ENCODE measurements around a stretch of chr12.

GRCh38 chr12:131921775-131922321, 7.2 kb upstream of the PUS1 start:
- RRBS = 79% methylated on average over 7 of the region's 18 CpGs

DNA sequence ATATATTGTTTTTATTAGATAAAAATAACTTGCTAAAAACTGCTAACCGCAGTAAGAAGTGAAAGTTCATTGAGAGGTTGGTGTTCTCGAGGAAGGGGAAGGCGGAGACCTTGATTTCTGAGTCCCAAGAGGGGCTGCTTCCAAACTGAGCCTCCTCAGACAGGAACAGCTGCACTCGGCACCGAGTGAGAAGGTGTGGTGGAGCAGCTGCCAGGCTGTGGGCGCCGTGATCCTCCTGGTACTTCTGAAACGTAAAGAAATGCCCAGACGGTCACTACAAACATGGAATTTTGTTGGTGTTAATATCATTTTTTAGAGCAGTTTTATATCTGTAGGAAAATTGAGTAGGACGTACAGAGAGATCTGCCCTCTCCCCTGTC, 4.6 kb upstream of the PUS1 start:
- RRBS = no CpG with 5 or more reads among the region's 10 CpGs

DNA sequence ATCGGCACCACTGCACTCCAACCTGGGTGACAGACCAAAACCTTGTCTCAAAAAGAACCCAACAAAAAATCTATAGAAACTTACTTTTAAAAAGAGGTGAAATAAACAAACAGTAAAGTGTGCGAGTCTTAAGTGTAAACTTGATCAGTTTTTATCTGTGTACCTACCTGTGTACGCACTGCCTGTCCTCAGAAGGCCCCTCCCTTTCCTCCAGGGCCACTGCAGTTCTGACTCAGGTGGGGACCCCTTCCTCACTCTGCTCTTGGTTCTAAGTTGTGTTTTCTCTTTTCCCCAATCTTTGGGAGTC, 9.3 kb downstream of the PUS1 start:
- RRBS = no CpG with 5 or more reads among the region's 3 CpGs

DNA sequence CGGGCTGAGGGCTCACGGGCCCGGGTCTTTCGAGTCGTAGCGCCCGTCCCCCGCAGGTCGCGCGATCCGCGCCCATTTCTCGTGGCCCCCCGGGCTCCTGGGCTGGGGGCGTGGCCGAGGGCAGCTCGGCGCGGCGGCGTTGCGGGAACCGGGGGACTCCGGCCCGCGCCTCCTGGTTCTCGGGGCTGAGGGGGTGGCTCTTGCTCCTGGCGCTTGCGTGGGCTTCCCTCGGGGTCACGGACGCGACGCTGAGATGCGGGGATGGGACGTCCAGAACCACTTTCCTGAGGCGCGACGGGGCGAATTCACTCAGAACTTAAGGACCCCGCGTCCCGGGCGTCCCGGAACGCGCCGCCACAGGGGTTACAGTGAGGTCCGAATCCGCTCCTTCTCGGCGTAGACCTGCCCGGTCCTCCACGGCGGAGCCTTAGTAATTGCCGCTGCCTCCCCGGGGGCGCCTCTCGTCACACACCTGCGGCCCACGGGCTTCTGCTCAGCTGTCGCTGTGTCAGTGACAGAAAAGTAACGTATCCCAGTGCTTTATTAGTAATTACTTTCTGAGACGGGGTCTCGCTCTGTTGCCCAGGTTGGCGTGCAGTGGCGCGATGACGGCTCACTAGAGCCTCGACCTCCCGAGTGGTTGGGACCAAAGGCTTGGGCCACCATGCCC, 606 bp downstream of the EP400 start:
- RRBS = 1% methylated on average over 31 of the region's 72 CpGs

GRCh38 chr12:132134217-132134886, 9.8 kb downstream of the DDX51 start:
- RRBS = no CpG with 5 or more reads among the region's 34 CpGs

- RRBS = no CpG with 5 or more reads among the region's 15 CpGs
Measured at GRCh38 chr12:132393419-132393812, 64.0 kb upstream of the GALNT9 start.

- RRBS = 97% methylated on average over 11 of the region's 29 CpGs
Measured at GRCh38 chr12:132525731-132526076, 35.8 kb downstream of the FBRSL1 start.

DNA sequence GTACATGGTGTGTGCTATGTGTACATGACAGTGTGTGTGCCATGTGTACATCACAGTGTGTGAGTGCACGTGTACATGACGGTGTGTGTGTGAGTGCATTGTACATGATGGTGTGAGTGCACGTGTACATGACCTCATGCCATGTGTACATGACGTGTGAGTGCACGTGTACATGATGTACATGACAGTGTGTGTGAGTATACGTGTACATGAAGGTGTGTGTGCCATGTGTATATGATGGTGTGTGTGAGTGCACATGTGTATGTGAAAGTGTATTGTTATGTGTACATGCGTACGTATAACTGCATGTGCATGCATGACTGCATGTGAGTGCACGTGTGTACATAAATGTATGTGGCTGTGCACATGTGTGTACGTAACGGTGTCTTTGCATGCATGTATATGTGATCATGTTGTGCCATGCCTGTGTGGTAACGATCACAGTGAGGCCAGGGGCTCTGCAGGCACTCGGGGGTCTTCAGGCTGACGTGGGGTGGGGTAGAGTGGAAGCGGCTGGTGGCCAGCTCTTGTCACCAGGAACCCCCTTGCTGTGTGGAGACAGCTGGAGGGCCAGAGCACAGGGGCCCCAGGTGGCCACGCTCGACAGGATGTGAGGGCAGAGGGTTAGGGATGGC, 46.7 kb downstream of the FBRSL1 start:
- RRBS = no CpG with 5 or more reads among the region's 17 CpGs

- RRBS = 97% methylated on average over 14 of the region's 55 CpGs
Measured at GRCh38 chr12:132570131-132570847, 40.1 kb downstream of the LRCOL1 start.

GRCh38 chr12:132571998-132572647, 38.3 kb downstream of the LRCOL1 start:
- RRBS = no CpG with 5 or more reads among the region's 36 CpGs

DNA sequence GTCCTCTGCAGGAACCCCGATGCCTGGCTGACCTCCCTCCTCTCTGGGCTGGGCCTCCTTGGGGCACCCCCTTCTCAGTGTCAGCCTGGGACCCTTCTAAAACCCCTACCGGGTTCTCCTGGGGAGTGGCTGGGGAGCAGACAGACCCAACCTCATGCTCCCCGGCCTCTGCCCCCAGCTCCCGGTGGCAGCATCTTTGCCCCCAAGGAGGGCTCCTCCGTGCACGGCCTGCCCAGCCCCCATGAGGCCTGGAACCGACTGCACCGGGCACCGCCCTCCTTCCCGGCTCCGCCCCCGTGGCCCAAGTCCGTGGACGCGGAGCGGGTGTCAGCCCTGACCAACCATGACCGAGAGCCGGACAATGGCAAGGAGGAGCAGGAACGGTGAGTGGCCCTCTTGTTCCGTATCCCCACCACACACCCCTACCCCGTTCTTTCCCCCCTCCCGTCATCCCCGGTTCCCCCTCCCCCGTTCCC, 28.5 kb downstream of the LRCOL1 start:
- RRBS = 49% methylated on average over 17 of the region's 24 CpGs

GRCh38 chr12:132593818-132594336, 16.5 kb downstream of the LRCOL1 start:
- RRBS = no CpG with 5 or more reads among the region's 15 CpGs

DNA sequence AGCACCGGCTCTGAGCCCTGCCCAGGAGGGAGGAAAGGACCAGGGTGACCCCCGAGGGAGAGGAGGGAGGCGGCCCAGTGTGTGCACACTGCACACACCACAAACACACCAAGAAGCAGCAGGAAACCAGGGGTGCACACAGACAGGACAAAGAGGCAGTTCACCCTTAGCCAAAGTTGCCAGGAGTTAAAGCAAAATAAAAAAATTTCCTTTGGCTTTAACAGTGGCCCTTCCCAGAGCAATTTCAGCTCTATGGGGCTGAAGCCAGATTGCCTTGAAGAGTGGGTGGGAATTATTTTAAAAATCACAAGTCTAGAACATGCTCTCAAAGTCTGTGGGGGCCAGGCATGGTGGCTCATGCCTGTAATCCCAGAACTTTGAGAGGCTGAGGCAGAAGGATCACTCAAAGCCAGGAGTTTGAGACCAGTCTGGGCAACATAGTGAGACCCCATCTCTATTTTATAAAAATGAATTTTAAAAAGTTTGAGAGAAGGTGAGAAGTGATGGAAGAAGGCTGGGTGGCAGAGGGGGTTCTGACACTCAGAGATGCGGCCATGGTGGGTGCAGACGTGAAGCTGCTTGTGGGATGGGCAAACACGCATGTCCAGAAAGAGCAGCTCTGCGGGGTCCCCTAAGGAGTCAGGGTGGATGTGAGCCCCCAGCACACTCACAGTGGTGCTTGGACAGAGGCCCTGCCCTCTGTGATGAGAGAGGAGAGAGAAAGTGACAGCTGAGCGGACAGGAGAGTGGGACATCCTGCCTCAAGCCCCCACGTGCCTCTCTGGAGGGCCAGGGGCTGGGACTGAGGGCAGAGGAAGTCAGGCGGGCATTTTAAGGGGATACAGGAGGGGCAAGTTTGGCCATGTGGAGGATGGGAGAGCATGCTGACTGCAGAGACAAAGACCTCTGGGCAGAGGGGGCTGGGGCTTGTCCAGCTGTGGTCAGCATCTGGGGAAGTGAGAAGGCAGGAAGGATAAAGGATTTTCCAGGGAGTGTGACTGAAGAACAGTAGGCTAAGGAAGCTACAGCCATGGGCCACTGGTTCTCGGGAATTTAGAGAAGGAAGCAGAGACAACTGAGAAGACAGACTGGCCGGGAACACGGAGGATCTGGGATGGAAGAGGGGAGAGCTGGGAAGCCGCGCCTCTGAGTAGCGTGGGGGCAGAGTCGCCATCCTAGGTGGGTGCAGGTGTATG, 7.4 kb upstream of the PGAM5 start:
- RRBS = no CpG with 5 or more reads among the region's 17 CpGs

DNA sequence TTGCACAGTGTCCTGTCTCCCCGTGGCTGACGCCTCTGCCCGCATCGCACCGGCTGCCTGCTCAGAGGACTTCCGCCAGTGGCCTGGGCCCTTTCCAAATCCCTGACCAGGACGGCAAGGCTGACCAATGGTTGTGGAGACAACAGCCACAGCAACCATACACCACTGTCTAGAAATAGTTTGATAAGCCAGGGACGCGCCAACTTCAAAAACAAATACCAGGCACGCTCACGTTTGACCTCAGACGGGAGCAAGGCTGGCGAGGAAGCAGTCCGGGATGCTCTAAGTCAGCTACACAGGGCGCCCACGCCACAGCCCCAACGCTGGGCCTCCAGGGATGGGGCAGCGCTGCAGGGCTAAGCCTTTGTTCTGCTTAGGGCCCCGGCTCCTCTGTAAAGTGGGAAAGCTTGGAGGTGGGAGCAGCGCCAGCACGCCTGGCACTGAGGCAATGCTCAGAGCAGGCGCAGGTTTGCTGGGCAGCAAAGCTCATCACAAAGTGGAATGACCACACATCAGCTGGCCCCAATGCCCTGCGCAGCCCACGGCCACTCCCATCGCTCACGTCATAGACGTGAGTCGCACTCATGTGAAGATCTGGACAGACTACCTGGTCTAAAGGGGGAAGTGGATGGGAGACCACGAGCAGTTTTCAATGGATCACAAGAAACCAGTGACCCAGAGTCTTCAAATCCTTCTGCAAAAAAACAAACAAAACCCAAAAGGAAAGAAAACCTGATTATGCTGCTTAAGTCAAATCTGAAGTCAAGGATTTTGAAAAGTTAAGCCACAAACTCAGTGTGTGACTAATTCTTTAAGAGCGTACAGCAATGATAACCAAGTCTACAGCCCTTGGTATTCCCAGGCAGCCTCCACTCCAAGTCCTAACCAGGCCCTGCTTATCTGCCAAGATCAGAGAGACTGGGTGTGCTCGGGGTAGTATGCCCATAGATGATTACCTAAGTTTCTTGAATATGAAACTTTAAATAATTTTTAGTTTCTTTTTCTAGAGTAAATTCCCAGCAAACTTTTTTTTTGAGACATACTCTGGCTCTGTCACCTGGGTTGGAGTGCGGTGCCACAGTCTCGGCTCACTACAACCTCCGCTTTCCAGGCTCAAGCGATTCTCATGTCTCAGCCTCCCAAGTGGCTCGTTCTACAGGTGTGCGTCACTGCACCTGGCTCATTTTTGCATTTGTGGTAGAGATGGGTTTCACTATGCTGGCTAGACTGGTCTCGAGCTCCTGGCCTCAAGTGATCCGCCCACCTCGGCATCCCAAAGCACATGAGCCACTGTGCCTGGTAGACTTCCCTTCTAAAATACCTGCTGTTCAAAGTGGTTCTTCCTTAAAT, 12.9 kb downstream of the PGAM5 start:
- RRBS = 78% methylated on average over 4 of the region's 40 CpGs

- RRBS = no CpG with 5 or more reads among the region's 8 CpGs
Measured at GRCh38 chr12:132767583-132767873, 5.9 kb upstream of the ANKLE2 start.

DNA sequence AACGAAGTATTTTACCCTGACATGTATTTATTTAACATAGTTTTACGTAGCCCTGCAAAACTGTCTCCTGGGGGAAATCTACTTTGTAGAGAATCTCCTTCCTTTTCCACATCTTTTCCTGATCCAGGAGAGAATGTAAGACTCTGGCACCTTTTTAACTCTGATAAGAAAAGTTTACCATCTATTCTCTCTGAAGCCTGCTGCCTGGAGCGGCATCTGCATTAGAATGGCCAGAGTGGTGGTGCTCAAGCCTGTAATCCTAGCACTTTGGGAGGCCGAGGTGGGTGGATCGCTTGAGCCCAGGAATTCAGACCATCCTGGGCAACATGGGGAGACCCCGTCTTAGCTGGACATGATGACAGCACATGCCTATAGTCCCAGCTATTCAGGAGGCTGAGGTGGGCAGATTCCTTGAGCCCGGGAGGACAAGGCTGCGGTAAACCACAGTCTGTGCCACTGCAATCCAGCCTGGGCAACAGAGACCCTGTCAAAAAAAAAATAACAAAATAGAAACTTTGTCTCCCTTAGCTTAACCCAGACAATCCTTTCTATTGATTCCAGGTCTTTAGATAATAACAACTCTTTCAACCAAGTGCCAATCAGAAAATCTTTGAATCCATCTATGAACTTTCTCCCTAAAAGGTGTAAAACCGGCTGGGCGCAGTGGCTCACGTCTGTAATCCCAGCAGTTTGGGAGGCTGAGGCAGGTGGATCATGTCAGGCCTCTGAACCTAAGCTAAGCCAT, 1.6 kb upstream of the CHFR start:
- RRBS = no CpG with 5 or more reads among the region's 11 CpGs

GRCh38 chr12:132939557-132939903, 16.6 kb downstream of the ZNF605 start:
- RRBS = no CpG with 5 or more reads among the region's 16 CpGs

Data from AG08470 (cell line).